Bronchus (tissue), 1 donor: Measurements from ENCODE around the genes DPY30 and FAM98A.

- PRO-cap, result no peak
Measured at GRCh38 chr2:30688663-30689511, 118.4 kb downstream of the CAPN13 start.

DNA sequence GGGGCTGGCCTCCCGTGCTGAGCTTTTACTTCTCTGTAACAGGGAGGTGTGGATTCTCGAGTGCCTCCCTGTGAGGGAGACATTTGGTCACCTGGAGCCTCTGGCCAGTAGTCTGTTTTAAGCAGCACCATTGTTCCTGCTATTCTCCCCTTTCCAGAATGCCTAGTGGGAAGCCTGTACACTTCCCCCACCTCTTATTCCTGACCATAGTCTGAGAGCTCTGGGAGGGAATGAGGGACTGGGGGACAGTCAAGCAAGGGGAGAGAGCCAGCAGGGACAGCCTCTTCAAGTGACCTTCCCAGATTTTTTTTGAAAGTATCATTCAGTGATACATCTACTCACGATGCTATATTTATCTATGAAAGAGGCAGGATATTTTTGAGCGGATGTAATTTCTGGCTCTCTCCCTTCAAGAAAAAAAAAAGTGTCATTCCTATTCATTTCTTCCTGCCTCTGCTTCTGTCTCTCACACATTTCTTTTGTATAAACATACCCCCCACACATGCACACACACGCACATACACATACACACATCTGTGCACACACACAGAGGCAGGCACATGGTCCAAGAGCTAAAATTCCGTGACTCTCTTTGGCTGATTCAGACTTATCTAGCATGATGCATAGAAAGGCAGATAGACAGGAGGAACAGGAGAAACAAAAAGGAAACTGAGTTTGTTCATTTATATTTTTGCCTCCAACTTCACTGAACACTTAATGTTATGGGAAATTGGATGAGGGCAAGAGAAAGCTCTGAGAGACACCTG lies 112.6 kb downstream of the CAPN13 start:
- PRO-cap, result no peak

DNA sequence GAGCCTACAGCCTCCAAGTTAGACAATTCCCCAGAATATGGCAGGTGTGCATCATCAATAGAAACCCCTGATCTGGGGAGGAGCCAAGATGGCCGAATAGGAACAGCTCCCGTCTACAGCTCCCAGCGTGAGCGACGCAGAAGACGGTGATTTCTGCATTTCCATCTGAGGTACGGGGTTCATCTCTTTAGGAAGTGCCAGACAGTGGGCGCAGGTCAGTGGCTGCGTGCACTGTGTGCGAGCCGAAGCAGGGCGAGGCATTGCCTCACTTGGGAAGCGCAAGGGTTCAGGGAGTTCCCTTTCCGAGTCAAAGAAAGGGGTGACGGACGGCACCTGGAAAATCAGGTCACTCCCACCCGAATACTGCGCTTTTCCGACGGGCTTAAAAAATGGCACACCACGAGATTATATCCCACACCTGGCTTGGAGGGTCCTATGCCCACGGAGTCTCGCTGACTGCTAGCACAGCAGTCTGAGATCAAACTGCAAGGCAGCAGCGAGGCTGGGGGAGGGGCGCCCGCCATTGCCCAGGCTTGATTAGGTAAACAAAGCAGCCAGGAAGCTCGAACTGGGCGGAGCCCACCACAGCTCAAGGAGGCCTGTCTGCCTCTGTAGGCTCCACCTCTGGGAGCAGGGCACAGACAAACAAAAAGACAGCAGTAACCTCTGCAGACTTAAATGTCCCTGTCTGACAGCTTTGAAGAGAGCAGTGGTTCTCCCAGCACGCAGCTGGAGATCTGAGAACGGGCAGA lies 97.1 kb upstream of the CAPN13 start:
- PRO-cap, result no peak

- PRO-cap, result unidirectional peak, plus-strand start at chr2:31365615
Measured at GRCh38 chr2:31365548-31365747, 49.1 kb downstream of the XDH start.

DNA sequence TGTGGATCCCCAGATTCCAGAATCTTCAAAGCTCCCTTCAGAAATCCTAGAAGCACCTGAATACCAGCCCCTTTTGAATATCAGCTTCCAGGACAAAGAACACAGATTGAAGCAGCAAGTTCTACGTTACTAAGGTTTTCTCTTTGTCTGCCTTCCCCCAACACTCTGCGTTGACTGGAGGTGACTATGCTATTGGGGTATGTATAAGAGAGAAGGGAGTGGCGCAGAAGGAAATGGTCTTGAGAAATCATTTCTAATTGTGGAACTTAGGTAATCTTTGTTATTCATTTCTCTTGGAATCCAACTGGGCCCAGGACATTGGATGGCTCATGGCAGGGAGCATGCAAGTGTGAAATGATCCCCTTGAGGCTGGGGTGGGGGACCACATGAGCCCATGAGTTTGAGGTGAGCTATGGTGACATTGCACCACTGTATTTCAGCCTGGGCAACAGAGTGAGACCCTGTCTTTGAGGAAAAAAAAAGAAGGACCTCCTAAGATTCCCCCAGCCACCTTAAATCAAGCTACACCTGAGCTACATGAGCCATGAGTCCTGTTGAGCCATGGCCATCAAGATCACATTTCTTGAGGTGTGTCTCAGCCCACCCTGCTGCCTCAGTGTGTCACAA lies 29.7 kb downstream of the XDH start:
- PRO-cap, result no peak

DNA sequence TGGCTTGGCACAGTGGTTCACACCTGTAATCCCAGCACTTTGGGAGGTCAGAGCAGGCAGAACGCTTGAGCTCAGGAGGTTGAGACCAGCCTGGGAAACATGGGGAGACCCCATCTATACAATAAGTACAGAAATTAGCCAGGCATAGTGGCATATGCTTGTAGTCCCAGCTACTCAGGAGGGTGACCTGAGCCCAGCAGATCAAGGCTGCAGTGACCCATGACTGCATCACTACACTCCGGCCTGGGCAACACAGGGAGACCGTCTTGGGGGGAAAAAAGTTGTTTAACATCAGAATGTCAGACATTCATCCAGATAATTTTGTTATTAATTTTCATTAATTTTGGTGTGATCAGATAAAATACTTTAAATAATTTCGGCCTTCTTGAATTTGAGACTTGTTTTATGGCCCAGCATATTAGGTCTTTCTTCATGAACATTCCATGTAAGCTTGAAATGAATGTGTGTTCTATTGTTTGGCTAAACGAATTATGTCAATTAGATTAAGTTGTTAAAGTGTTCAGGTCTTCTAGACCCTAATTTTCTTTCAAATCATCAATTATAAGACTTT lies 161.4 kb downstream of the MEMO1 start:
- PRO-cap, result no peak

- PRO-cap, result bidirectional peak, plus-strand start at chr2:32039889, minus-strand start at chr2:32039805
Measured at GRCh38 chr2:32039371-32040431, at the start of gene DPY30. Gene DPY30, minus strand, starts transcription at chr2:32039805.

DNA sequence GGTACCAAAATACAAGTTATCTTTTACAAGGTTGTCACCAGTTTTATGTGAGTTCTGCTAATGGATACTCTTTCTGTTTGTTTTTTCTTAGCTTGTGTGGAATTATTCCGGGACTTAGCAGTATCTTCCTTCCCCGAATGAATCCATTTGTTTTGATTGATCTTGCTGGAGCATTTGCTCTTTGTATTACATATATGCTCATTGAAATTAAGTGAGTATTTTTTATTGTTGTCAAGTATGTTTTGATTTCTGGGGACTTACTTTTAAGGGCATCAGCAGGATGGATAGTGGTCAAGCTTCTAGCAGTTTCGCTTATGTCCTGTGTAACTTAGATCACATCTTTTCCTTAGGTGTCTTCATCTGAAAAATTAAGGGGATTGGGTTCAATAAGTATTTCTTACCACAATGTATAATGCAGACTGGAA lies 32.0 kb downstream of the SLC30A6 start:
- PRO-cap, result no peak

GRCh38 chr2:32201166-32201753 lies 35.6 kb downstream of the SLC30A6 start:
- PRO-cap, result no peak

DNA sequence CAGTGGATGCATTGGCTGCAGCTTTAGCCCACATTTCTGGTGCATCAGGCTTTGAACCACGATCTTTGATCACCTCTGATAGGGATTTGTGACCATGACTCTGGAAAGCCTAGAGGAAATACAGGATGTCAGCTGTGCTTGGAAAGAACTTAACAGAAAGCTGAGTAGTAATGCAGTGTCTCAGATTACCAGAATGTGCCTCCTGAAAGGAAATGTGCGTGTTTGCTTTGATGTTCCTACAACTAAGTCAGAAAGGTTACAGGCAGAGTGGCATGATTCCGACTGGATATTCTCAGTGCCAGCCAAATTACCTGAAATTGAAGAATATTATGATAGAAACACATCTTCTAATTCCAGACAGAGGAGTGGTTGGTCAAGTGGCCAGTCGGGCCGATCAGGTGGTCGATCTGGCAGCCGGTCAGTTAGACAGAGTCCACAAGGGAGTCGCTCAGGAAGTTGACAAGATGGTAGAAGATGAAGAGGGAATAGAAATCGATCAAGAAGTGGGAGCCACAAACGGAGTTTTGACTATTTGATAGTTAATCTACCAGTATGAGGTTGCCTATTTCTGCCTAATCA lies 37.9 kb downstream of the SLC30A6 start:
- PRO-cap, result no peak

DNA sequence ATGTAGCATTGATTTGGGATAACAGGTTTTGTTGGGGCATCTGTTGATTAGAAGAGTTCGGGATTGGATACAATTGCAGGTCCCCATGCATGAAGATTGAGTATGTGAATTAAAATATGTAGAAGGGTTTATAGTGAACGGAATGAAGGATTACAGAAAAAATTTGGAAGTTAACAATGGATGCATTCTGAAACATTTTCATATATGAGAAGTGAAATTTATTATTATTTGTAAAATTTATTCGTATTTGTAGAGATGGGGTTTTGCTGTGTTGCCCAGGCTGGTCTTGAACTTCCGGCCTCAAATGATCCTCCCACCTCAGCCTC lies 2.6 kb downstream of the BIRC6 start:
- PRO-cap, result no peak

DNA sequence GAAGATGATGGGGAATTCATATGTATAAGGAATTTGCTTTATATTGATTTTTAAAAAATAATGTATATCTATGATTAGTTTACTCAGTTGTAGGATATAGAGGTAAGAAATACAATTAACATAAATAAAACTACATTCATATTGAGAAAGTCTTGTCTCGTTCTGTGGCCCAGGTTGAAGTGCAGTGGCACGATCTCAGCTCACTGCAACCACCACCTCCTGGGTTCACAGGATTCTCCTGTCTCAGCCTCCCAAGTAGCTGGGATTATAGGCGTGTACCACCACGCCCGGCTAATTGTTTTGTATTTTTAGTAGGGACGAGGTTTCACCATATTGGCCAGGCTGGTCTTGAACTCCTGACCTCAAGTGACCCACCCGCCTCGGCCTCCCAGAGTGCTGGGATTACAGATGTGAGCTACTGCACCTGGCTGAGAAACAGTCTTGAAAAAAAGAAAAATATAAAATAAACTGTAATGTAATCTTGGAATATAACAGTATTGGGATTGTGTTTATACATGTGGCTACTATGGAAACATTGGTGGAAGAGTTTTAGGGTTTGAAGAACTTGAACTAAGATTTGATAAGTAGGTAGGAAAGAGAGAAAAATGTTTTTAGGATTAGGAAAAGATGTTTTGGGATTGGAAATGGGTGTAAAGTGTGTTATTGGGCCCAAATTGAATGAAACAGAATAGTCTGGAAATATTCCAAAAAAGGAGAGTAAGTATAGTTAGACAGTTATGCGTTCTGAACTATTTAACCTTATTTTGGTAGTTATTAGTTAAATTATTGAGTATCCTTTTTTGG lies 115.3 kb downstream of the BIRC6 start:
- PRO-cap, result no peak

DNA sequence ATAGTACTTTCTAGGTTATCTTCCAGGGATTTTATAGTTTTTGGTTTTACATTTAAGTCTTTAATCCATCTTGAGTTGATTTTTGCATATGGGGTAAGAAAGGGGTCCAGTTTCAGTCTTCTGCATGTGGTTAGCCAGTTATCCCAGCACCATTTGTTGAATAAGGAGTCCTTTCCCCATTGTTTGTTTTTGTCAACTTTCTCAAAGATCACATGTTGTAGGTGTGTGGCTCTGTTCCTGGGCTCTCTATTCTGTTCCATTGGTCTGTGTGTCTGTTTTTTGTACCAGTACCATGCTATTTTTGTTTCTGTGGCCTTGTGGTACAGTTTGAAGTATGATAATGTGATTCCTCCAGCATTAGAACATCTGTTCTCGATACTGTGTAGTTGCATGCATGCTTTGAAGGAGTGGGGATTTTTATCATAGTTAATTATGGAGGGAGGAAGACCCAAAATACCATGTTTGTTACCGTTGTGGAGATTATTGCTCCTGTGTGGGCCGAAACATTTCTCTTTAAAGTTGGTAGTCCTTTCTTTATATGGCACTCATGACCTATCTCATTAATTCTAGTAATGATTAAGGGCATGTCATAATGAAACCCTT lies 87.4 kb downstream of the TTC27 start:
- PRO-cap, result no peak

DNA sequence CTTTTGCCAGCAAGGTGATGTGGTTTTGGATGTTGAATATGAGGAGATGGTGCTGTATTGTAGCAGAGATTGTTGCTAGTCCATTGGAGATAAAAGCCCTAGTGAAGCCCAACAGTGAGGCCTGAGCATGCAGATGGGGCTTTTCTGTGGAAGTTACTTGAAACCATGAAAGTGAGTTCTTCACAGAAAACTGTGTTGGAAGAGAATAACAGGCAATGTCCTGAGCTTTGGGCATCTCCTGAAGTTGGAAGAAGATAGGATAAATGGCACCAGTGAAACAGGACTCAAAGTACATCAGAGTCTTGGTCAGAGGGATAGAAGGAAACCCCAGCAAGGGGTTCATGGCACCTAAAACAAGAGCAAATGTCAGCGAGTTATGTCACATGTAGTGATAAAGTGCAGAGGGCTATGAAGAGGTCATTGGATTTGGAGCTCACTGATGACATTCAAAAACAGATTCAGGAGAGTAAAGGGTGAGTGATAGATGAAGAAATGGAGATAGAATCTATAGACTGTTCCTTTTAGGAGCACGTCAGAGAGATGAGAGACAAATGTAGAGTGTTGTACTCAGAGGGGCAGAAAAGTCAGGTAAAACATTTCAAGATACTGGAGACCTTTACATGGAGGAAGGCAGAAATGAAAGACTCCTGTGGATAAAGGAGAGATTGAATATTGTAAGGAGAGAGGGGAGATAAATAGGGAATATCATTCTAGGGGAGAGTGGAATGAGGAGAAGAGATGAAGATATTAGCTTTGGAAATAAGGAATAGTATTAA lies 141.3 kb downstream of the TTC27 start:
- PRO-cap, result no peak

DNA sequence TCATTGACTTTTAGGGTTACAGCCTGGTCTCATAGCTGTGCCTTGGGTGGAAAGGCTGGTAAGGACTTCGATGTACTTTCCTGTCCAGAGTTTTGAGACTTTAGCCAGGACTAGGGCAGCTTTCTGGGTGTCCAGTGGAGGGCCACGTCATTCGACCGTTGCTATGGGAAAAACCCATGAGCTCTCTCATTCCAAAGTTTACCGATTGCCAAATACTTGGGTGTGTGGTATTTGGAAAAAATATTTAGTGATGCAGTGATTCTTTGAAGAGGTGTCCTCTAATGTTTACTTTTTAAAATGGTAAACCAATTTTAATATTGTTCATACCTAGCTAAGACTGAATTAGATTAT lies 105.3 kb downstream of the LTBP1 start:
- PRO-cap, result no peak

DNA sequence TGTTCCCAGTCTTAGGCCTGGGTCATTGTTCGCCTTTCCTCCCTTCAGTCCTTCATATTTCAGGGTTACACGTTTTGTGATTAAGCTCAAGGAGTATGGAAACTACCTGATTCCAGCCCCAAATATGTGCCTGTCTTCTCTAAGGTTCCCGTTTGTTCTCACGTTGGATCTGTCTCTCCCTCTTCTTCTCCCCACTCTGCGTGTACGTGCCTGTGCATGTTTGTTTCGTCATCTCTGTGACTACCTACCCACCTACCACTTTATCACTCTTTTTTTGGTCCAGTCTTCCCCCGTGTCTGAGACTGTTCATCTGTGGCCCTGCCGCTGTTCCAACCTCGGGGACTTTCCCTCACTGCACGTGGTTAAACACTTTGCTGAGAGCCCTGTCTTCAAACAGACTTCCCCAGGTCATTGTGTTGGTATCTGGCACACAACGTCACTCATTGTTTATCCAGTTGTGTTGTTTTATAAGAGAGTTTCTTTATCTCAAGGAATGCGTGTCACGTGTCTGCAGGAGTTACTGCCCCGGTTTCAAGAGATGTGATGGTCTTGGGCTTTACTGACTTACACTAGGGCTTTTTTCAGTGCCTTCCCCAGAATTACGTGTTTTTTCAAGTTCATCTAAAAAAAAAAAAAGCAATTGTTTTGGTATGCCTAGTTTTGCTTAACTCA lies 262.1 kb upstream of the RASGRP3 start:
- PRO-cap, result no peak

- PRO-cap, result no peak
Measured at GRCh38 chr2:33292862-33293497, 183.5 kb upstream of the RASGRP3 start.

GRCh38 chr2:33599130-33600033 lies at the start of gene FAM98A:
Gene FAM98A, minus strand, starts transcription at chr2:33599299.
- PRO-cap, result bidirectional peak, plus-strand start at chr2:33599571, minus-strand start at chr2:33599275

DNA sequence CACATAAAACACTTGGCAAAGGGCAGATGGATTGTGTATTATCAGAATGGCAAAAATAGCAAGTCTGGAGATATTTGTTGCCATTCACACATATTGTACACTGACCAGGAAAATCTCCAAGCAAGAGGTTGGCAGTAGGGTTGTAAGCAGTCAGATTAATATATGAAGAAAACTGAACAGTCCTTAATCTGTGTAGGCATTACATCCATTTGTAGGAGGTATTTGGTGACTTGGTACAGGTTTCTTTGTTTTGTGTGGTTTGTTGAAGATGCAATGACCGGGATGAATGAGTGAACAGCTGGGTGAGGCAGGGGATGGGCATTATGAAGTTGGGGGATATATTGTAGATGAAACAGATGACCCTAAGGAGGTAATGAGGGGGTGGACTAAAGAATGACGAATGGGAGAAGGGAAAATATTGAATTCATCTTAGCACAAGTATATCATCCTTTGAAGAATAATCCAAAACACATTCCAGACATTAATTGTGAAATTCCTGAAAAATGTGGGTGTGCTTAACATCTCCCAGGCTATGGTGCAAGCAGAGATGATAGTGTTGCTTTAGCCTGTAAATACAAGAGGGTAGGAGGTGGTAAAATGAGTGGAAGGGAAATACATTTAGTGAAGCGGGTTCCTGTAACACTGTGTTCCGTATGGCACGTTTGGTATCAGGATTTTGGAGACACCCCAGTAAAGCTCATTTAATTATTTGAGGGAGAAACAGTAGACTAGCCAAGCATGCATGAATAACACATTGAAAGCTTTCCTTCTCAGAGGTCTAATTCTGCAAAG lies 5.8 kb downstream of the CRIM1 start:
- PRO-cap, result no peak

GRCh38 chr2:36414430-36414918 lies 58.9 kb downstream of the CRIM1 start:
- PRO-cap, result no peak